Airway epithelial cell (primary cell): Measurements from ENCODE around the gene THBS4.

DNA sequence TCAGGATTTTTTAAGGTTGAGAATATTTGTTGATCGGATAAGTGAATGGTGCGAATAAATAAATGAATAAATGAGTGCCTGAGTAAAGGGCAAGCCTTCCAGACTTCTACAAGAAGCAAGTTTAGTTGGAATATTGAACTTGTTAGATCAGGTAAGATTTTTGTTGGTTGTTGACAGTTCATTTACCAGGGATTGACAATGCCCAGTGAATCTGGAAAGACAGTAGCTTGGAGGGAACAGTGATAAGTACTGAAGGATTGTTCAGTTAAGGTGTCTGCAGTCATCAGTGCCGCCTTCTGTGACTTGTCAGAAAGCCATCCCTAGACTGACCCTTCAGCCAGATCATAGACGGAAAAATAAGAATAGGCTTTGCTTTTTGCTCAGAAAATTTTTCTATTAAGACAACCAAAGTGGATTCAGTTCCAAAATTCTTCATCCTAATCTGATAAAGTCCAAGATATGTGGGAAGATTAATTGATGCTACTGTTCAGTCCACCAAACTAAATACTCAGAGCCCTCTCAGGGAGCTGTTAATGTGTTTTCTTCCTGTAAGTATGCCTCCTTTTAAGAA lies 6.4 kb downstream of the CMYA5 start:
- RAMPAGE, long total RNA = no peak

DNA sequence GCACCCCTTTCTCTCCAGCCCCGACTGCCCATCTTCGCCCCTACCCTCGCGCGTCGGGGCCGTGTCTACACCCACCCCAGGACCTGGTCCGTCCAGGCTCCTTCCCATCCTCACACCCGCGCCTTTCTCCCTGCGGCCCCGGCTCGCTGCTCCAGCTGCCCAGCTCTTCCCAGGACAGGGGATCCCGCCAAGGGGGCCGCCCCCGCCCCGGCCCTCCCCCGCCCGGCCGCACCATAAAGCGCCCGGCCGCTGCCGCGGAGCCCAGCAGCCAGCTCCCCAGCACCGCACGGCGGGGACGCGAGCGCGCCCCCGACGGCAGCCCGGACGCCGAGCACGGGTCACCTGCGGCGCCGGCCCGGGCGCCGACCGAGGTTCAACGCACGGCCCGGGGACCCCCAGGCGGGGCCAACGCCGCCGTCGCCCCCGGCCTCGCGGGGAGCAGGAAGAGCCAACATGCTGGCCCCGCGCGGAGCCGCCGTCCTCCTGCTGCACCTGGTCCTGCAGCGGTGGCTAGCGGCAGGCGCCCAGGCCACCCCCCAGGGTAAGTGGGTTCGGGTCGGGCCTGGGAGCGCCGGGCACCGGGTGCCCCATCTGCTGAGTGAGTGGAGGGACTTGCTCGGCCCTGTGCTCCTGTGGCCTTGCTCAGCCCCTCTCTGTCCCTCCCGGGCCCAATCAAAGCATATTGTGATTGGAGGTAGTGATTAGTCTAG lies at the start of gene THBS4:
THBS4 (plus strand) TSS at position 264 of the 710 bp plus-strand sequence.
- RAMPAGE, long total RNA = no peak

- RAMPAGE, long total RNA = no peak
These were observed 35.0 kb downstream of the THBS4 start for GRCh38 chr5:80069937-80070843.

DNA sequence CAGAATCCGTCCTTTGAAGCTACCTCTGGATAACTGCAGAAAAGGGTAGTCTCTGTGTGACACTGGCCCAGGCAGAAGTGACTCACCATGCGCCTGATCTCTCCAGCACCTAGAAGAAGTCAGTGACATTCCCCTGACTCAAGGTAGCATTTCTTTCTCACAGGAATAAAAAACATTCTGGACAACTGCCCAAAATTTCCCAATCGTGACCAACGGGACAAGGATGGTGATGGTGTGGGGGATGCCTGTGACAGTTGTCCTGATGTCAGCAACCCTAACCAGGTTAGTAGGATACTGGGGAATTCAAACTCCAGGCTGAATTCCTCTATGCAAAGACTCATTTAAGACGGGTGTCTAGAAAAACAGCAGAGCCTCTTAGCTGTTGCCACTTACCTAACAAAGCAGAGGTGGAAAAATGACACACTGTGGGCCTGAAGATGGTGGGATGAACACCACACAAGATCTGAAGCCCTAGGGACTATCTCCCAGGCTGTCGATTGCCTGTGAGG lies 37.0 kb downstream of the THBS4 start:
- RAMPAGE, long total RNA = no peak

DNA sequence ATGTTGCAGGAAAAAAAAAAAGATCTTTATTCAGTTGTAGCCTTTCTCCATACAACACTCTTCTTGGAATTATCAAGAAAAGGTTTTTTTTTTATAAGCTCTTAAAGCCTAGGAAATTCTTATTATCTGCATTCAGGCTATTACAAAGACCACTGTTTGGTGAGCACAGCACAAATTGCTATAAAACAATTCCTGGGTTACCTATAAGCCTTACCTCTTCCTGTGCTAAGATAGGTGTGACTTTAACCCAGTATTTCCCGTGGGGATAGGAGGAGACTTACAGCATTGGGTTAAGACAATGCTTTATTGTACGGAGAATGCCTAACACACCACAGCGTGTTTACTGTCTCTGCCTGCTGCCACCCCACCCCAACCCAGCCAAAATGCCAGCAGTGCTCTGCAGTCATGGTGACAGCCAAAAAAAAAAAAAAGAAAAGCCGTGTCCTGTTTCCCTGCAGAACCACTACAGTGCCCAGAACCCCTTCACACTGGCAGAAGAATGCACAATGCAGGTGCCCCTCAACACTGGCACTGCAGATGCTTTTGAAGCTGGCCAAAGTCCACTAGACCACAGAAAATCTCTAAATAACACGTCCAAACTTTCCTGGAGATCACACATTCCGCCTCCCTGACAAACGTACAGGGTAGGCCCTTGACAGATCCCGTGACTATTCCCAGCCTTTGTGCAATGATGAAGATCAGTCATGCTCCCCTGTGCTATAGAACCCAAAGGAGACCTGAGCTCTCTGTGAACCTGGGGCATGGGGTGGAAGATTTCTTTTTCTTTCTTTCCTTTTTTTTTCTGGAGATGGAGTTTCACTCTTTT lies 102.2 kb downstream of the SERINC5 start:
- RAMPAGE, long total RNA = no peak

GRCh38 chr5:80230831-80231273 lies 25.0 kb downstream of the SERINC5 start:
- RAMPAGE, long total RNA = no peak

DNA sequence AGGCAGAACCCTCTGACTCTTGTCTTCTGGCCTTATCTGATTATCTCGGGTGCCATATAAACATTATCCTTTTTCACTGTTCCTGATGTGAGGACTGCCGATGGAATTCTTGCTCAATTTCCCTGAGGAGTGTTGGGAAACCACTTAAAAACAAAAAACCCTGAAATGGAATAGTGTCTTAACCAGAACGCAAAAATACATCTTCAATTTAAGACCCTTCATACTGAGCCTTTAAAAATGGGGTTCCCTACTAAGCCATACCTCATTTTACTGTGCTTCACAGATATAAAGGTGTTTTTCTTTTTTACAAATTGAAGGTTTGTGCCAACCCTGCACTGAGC lies 13.5 kb upstream of the MSH3 start:
- RAMPAGE, long total RNA = no peak

DNA sequence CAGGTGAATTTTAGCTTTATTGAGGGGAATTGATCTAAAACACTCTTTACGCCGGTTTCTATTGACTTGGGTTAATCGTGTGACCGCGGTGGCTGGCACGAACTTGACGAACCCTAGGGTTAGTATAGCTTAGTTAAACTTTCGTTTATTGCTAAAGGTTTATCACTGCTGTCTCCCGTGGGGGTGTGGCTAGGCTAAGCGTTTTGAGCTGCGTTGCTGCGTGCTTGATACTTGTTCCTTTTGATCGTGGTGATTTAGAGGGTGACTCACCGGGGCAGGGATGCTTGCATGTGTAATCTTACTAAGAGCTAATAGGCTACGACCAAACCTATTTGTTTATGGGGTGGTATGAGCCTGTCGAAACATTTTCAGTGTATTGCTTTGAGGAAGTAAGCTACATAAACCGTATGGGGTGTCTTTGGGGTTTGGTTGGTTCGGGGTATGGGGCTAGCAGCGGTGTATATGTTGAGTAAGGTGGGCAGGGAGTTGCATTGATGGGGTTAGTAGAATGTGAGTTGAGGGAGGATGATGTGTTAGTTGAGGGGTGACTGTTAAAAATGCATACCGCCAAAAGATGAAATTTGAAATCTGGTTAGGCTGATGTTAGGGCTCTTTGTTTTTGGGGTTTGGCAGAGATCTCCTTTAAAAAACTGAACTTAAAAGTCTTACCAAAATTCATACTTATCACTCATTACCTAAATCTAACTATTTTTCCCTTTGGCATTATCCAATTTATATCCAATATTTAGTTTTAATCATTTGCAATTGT lies 2.5 kb upstream of the MSH3 start:
- RAMPAGE, long total RNA = no peak

DNA sequence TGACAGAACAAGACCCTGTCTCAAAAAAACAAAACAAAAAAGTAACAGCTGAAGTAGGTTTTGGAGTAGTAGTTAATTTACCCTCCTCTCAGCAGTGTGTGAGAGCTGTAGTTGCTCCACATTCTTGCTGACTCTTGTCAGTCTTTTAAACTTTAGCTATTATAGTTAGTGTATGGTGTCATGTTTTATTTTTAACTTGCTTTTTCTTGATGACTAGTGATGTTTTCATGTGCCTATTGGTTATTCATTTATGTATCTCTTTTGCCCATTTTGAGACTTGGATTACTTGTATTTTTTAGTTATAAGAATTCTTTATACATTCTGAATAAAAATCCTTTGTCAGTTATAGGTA lies 52.9 kb upstream of the DHFR start:
- RAMPAGE, long total RNA = no peak

GRCh38 chr5:80967079-80967847 lies 7.1 kb downstream of the RASGRF2 start:
- RAMPAGE, long total RNA = no peak

DNA sequence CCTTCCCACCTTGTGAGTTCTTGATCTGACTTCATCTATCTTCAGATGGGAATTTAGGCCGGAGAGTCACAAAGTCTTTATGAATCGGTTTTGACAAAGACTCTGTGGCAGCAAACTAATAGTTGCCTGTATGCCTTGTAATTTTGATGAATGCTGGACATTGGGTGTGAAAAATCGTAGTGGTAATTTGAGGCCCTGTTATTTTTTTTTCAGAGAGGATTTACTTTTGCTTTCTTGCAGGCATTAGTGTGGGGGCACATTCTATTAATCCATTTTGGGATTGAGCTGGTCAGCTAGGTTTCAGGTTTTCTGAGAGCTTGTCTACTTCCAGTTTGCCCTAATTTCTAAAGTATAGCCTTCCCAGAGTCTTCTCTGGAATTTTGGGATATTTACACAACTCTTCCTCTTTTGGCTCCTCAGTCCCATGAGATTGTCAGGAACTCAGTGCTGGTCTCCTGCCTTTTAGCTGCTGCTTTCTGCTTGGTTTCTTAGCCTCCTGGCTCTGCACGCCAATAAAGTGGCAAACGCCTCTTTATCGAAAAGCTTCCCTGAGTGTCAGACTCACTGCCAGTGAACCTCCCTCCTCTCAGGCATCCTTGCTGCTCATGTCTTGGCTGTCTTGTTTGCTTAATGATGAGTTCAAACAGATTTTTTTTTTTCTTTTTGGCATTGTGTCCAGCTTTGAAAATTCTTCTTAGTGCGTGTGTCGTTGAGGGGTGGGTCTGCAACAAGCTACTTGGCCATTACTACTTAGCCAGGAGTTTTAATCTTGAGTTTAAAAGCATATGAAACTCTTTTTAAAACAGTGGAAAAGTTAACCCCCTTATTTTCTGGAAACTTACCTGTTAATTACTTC lies 14.7 kb downstream of the RASGRF2 start:
- RAMPAGE, long total RNA = no peak

GRCh38 chr5:81006975-81007525 lies 46.9 kb downstream of the RASGRF2 start:
- RAMPAGE, long total RNA = no peak

GRCh38 chr5:81164646-81164861 lies 68.6 kb upstream of the CKMT2 start:
- RAMPAGE, long total RNA = no peak

GRCh38 chr5:81187809-81188449 lies 45.2 kb upstream of the CKMT2 start:
- RAMPAGE, long total RNA = no peak

GRCh38 chr5:81355062-81355871 lies 38.7 kb downstream of the ACOT12 start:
- RAMPAGE, long total RNA = no peak

DNA sequence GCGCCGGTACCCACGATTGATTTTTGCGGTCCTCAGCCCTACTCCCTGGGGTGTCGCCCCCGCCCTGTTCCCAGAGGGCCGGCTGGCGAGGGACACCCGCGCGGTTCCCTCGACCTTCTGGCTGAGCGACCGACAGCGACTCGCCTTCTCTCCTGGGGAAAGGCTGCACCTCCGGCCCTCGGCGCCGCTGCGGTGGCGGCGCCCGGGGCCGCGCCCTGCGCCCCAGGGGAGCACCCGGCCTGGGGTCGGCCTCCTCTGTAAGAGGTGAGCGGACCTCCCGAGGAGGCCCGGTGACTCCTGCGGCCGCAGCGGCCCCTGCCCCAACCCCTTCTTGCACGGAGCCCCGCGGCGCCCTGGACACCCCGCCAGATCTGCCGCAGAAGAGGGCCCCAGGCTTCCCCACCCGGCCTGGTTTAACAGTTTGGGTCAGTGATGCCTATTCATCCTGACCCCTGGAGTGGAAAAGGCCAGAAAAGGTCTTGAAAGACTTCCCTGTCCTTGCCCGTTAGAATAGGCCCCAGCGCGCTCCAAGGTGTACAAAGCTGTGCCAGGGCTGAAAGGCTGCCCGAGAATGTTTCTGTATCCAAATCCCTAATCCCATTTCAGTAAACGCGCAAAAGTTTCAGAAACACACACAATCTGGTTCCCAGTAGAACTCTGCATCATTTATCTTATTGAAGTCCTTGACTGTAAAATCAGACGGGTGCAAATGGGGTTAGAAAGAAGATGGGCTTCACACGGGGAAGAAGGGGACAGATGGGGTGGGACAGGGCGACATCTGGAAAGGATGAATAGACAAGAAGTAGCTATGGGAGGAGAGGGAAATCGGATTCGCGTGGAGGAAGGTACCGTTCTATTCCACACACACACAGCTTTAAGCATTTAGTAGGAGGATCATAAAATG lies 1.0 kb upstream of the SSBP2 start:
- RAMPAGE, long total RNA = no peak

DNA sequence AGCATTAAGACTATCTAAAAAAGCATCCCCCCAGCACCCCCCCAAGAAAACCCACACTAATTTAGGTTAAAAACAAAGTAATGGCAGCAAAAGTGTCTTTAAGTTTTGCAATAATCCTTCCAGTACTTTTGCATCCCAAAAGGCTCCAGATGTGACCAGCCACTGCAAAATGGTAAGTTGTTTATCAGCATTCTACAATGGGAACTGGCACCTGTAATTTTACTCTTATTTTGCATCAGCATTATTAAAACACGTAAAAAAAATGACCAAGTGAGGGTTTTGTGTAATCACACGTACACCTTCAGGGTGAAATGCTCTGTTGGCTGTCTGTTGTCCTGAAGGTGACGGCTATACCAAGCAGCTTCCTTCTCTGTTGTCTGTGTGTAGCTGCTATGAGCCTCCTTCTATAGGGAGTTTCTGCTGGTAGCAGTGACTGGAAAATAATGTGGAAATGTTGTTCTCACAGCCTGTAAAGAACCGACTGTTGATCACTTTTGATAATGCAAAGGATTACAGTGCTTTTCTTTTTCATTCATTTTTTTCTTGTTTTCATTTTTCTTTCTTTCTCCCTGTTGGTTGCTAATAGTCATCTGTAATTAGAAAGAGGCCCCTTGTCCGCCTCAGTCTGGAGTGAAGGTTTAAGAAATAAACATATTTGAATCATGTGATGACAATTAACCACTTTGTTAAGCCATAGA lies 37.0 kb upstream of the SSBP2 start:
- RAMPAGE, long total RNA = no peak

DNA sequence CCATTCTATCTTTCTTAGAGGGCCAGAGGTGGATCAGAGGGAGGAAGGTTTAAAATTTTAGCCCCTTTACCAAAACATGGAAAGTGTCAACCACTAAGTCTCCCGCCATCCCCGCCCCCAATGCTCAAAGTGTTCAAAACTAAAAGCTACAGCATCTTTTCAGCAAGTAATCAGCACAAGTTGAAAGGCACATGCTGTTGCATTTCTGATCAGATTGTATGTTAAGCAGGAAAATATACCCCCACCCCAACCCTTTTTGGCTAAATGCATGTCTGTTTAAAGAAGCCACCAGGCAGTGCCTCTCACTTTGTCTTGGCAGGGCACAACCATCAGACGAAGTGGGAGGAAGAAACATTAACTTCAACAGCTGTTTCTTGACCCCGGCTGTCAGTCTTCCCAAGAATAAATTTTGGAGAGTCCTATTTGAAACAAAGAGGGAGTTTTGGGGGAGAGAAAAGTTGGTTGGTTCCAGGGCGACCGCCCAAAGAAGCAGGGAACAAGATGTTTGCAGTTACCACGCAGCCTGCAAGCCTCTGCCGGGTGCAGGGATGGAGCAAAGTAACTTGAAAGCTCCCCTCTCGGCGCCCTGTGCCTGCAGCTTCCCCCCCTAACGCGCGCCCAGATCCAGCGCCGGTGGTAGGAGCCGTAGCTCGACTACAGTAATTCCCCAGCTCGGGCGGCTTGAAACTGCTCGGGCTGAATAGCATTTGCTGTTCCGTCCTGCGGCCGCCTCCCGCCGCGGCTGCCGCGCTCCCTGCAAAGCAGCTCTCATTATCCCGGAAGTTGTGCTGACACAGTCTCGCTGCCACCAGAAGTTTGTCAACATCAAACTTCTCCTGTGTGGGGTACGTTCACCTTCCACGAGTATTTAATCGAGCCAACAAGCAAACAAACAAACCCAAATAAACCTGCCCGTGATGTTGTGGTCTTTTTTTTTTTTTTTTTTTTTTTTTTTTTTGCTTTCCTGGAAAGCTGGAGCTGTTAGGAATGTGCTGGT lies 100.7 kb upstream of the SSBP2 start:
- RAMPAGE, long total RNA = no peak

GRCh38 chr5:81852282-81853384 lies 101.7 kb upstream of the SSBP2 start:
- RAMPAGE, long total RNA = no peak

DNA sequence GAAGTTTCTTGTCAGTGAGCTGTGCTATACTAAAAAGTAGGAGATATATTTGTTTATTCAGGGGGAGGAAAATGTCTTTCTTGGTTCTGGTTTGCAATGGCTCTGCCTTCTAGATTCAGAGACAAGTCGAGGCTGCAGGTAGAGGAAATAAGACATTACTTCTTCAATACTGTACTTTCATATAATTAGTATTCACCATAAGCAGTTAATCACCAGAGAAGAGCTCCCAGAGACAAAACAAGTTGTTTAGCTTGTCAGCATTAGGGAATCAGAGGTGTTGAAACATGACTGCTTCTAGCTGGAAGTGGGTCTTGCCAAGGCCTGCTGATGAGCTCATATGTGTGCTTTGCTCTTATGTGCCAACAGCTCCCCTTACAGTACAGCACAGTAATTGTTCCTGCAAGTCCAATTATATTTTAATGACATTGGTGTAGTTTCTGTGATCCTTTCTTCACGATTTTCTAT lies 112.4 kb downstream of the RPS23 start:
- RAMPAGE, long total RNA = no peak